Osteocyte (in vitro differentiated cells): ENCODE measurements around a stretch of chr3.

DNA sequence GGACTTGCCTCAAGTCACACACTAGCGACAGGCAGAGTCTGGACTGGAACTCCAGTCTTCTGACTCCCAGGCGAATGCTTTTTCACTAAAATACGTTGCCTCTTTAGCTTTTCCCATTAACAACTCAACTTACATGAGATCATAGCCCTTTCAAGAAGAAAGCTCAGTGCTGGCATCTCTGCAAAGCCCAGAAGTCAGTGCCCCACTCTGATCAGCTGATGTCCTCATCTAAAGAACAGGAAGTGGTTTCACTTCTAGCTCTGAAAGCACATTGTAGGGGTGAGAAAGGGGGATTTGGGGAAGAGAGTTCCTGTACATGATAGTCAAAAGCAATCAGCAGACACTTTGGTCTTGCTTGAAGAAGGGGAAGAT, 76.2 kb upstream of the ETV5 start:
- PRO-cap = no peak

GRCh38 chr3:186225807-186226006, 116.8 kb upstream of the ETV5 start:
- PRO-cap = no peak

GRCh38 chr3:186383572-186384096, 21.6 kb upstream of the DGKG start:
- PRO-cap = no peak

GRCh38 chr3:186406539-186407307, 44.7 kb upstream of the DGKG start:
- PRO-cap = no peak

DNA sequence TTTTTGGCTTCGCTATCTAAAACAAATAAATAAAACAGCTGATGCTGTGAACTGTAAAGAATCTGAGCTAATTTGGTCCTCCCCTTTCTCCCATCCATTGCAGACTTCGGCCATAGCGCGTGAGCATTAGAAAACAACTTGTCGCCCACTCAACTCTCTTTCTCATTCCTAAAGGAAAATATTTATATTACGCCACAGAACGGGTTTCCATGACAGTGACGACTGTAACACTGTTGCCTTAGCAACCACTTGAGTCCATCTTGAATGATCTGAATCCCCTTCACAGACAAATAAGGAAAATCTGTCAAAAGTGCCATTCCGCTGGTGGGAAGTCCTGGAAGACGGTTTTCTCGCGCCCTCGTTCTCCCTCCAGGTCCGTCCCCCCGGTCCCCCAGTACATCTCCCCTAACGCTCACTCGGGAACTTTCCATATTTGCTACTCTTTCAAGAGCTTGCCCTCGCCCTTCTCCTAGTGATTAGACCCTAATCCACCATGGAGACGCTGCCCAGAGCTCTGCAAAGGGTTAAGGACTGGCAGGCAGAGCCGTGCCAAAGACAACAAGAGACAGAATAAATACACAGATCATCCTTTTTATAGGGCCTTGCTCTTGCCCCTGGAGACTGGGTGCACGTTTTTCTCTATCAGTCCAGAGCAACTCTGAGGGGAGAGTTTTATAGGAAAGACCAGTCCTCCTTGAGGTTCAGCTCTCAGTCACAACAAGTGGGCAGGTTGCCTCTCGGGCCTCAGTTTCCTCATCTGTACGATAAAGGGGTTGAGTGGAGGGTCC, 50.5 kb downstream of the CRYGS start:
- PRO-cap = no peak

DNA sequence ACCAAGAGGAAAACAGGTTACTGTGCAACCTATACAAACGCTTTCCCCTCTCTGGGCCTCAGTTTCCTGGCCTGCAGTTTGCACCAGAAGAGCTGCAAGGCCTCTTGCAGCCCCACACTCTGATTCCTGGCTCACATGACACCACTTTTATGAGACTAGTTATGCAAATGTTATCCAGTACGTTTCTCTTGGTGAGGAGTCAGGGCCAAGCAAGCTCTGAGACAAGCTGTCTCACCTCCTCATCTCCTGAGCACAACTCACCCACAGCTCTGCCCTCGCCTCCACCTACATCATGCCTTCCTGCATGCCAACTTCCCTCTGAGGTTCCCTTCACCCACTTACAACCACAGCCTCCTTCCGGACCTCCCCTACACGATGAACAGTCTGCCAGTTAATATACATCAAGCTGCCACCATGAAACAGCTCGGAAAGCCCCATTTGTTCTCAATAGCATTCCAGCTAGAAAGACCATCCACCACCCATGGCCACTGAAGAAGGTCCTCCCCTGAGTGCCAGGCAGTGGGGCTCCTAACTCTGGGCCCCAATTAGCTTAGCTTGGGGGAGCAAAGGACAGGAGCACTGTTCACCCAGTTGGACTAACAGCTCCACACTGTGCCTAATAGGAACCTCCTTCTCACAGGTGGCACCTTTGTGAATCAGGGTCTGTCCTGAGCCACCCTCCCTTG, 25.0 kb downstream of the CRYGS start:
- PRO-cap = no peak

DNA sequence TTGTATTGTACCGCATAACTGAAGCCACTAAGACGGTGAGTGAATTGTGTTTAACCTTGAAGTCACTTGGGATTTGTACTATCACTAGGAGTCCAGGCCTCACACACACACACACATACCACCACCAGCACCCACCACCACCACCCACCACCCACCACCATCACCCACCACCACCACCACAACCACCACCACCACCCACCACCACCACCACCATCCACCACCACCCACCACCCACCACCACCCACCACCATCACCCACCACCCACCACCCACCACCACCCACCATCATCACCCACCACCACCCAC, 496 bp downstream of the KNG1 start:
- PRO-cap = no peak

DNA sequence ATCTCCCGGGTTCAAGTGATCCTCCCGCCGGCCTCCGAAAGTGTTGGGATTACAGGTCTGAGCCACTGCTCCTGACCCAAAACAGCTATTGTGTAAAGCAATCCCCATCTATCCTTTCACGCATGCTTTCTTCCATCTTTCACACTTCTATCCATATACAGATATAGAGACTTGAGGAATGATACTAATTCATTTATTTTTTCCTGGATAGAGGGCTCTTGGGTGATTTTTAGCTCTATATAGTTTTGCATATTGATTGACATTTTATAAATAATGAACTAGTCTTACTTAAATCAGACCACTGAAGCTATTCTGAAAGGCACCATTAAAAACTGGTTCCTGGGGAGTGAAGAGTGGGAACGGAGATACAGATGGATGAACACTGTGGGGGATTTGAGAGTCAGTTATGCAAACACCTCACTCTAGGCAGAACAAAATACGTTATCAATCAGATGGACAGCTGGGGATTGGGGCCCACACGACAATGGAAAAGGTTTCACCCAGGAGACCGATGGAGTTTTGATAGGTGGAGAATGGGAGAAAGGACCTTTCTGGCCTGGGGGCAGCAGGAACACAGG, 16.2 kb downstream of the ST6GAL1 start:
- PRO-cap = no peak

GRCh38 chr3:186960353-186960984, 30.1 kb downstream of the ST6GAL1 start:
- PRO-cap = no peak

DNA sequence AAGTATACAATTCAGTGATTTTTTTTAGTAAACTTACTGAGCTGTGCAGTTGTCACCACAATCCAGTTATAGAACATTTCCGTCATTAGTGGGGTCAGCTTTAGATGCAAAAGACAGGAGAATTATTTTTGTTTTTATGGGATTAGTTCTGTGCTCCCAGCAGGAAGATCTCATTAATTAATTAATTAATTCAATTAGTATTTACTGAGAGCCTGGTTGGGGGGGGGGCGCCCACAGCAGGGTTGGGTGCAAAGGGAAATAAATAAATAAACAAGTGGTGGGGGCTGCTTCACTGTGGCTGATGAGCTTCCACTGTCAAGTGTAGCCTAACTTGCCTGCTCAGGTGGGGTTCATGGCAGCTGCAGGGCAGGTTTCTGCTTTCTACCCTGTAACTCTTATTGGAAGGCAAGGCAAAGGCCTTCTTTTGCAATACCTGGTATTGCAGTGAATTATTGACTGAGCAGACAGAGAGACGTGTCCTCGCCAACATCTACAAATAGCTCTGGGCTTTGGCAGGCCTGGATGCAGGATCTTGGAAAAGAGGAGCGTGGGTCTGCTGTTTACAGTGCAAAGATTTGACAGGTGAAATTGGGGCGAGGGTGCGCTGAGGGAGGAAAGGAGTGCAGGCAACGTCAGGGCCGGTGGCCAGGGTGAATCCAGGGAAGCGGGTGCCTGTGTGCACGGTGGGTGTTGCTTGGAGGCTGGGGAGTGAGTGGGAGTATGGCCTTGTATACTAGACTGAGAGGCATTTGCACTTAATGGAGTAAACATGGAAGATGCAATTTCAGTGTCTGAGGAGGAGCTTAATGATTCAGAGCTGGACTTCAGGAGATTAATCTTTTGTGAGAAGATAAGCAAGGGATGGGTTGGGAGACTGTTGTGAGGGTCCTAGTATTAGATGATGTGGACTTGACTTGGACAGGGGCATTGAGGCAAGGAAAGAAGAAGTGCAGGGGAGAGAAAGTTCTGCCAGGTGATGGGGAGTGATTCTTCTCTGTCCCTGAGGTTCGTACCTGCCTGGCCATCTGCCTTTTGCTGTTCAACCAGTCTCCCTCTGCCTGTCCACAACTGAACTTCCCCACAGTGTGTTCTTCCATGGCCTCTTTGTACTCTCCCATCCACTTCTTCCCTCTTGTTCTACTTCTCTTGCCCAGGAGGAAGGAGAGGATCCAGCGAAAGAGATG, 44.6 kb downstream of the ST6GAL1 start:
- PRO-cap = no peak

- PRO-cap = no peak
Measured at GRCh38 chr3:186989363-186990110, 59.2 kb downstream of the ST6GAL1 start.

GRCh38 chr3:186993201-186993917, 63.0 kb downstream of the ST6GAL1 start:
- PRO-cap = no peak

- PRO-cap = no peak
Measured at GRCh38 chr3:187100892-187101557, 38.3 kb downstream of the RPL39L start.

GRCh38 chr3:187274380-187274886, 17.1 kb downstream of the MASP1 start:
- PRO-cap = no peak

GRCh38 chr3:187713558-187714040, 11.2 kb upstream of the RTP2 start:
- PRO-cap = no peak

GRCh38 chr3:187721897-187722424, 19.6 kb upstream of the RTP2 start:
- PRO-cap = no peak

DNA sequence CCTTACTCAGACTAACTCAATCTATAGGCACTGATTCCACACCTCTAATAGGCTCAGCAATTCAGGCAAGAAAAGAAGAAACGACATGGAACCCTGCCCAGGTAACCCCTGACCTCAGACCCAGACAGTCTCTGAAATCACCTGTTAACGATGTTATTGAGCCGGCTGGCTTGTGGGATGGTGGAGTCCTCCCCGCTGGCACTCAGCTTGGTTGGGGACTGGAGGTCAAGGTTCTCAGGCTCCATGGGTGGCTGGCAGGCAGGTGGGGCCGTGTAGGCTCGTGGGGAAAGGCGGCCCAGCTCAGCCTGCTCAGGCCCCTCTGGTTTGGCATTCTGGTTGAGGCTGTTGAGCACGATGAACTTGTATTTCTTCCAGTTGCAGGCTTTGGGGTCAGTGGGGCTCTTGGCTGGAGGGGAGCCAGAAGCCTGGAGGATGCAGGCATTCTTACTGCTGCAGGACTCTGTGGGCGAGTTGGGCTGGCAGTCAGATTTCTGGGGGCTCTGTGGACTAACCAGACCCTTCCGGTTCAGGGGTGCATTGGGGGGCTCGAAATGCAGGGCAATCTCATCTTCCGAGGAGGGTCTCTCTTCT, 16.3 kb downstream of the BCL6 start:
- PRO-cap = no peak

DNA sequence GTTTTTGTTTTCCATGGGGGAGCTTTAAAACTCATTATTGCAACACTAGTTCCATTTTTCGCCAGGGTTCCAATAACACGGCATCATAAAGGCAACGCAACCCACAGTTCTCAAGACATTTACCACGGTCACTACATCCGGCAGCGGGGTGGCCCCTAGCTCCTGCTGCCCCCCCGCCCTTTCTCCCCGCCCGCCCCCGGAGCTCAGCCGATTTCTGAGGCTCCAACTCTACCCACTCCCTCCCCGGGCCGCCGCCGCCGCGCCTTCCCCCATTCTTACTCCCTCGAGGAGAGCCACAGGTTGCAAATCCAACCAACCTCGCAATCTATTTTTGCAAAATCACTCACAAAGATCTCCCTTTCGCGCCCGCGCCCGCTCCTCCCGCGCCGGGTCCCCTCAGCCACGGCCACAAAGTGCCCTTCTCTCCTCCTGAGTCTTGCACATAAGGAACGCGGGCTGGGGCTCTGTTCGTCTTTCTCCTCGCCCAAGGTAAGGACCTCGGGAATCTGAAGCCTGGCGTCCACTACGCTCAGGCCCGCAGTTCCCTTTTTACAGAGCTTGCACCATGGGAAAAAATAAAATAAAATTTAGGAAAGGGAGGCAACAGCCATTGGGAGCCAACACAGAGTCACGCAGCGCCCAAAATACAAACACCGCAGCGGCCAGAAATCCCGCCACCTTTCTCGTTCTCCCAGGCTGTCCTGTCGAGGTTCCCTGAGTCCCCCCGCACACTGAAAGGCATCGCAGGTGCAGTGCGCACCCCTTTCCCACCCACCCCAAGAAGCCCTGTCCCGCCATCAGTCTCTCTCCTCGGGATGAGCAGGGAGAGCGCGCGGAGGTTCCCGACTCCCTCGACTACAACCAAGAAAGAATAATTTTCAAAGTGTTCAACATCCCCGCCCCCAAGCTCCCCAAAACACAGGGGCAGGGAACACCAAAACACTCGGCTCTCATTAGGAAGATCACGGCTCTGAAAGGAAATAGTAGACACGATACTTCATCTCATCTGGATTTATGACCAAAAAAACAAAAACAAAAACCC, 1.4 kb downstream of the BCL6 start:
- PRO-cap = bidirectional peak, plus-strand start at position 235 of the sequence, minus-strand start outside the sequence; bidirectional peak, plus-strand start at position 272 of the sequence, minus-strand start at position 249 of the sequence

GRCh38 chr3:187890127-187890827, 145.0 kb upstream of the BCL6 start:
- PRO-cap = no peak

DNA sequence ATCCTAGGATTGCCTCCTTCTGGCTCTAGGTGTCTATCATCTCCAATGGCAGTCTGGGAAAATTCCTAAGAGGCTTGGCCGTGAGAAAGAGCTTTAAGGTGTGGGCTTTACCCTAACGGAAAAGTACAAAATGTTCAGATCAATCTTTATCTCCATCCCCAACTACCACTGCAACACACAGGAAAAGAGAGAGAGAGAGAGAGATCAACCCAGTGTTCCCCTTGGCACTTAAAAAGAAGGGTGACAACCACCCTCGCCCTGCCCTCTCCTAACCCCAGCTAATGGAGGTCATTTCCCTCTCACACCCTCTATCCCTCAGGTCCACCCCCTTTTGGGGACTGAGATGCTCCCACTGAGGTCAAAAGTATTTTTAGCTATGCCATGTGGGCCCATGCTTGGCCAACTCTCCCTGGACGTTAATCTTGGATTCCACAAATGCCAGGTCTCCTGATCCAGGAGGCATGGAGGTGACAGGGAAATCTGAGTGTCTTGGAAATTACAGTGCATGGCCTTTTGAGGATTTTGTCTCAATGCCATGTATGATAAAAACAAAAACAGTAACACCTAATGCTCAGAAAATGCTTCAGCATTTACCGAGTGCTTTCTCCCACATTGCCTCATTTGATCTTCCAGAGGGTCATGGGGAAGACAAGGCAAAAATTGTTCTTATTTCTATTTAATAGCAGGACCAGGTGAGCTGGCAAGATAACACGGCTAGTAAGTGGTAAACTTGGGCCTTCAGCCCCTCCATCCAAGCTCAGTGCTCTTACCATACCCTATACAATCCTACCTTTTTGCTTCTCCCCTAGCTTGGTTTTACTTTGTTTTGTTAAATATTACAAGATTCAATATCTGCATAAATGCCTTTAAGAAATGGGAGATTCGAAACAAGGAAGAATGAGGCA, 203.1 kb upstream of the BCL6 start:
- PRO-cap = no peak